Neural cell (in vitro differentiated cells): ENCODE data around the genes GPD1L, TRIM71 and CLASP2.

DNA sequence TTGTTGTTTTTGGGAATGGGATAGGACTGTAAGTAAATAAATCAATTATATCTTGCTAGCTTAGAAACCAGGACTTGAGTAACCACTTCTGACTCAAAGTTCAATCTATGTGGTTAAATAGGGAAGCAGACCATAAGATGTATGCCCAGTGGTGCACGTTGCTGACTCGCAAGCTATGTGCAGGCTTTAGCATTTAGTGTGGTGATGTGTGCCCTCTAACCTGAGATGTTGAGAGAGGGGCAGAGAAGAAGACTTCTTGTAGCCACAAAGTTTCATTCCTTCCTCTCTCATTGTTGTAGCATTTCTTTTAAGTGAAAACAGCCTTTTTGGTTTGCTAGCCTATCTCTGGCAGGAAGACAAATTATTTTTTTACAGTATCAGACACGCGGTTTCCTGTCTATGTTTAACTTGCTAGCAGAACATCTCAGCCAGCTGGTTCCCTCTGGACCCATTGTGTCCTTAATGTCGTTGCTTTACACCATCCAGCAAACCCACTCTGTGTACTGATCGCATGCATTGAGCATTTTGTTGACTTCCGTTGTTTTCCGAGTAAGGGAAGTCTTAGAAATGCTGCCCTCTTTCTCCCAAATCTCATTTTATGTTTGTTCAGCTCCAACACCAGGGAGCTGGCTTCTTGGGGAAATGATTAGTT lies 52.1 kb downstream of the TGFBR2 start:
- RAMPAGE, long total RNA, result no peak

DNA sequence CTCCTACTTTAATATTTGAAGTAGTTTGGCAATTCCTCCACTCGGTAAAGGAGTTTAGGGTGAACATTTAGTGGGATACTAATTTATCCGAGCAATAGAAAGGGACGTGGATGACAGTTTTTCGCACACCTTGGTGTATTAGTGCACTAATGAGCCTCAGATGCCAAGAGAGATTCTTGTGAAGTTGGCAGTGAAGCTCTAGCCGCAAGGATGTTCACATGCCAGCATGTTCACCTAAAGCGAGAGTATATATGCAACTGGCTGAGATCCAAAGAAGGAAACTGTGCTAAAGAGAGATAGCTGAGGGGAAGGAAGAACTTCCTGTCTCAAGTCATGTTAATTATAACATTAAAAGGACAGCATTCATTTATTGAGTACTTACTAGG lies 58.5 kb downstream of the TGFBR2 start:
- RAMPAGE, long total RNA, result no peak

GRCh38 chr3:30681367-30682485 lies 75.3 kb downstream of the TGFBR2 start:
- RAMPAGE, long total RNA, result no peak

DNA sequence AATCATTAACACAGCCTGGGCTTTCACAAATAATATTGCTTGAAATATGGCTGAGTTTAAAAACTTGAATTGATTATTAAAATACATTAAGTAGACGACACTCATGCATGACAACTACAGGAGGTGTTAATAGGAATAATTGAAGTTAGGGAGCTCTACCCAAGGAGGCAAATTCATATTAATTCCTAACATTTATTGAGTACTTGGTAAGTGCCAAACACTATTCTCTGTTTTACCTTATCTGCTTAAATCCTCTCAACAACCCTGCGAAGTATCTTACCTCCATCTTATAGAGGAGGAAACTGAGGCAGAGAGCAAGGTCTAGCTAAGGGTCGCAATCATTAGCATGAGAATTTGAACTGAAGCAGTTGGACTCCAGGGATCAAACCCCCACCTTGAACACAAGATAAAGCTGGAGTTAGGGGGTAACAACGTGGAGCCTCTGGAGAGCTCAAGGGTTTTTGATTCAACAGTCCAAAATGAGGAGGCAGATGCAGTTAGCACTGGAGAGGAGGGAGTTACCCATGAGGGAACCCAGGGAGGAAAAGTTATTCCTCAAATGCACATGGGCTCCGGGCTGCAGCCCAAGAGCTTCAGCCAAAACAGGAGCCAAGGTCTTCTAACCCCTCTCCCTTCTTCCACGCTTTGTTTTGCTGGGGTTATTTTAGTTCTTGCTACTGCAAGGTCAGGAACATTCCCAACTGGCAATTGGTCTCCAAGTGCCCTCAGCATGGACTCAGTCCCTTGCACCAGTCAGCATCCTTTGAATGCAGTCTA lies 89.8 kb downstream of the TGFBR2 start:
- RAMPAGE, long total RNA, result no peak

DNA sequence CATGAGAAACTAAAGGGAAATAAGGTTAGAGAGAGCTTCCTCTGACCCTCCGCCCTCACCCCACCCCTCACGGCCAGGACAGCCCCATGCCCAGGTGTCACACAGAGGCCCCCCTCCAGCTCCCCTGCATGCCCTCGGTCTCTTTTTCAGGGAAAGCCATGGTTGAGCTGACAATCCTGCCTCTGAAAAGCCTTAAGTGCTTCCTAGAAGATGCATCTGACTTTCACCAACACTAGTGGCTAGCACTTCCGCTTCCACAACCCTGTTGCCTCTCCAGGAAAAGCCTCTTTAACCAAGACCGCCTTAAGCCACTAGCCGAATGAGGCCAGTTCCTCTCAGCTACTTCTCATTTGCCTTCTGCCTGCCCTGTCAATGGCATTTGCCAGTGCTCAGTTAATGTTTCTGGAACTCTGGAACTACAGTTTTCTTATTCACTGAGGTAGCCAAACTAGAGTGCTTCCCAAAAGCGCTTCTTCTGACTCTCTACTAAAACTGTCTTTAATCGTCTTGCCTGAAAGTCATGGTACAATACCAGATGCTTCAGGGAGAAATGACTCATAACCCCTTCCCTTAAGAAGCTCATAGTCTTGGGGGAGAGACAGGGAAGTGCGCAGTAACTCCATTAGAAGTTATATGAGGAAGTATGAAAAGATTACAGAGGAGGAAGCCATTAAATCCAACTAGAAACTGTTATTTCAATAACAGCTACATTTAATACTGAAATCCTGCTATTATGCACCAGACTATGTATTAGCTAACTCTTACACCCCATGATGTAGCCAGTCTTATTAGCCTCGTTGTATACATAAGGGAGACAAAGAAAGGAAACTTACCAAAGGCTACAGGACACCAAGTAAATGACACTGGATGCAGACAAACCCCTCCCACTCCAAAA lies 300.1 kb upstream of the STT3B start:
- RAMPAGE, long total RNA, result no peak

- RAMPAGE, long total RNA, result no peak
These were observed 1.2 kb downstream of the STT3B start for GRCh38 chr3:31533931-31534416.

GRCh38 chr3:31542208-31542722 lies 9.5 kb downstream of the STT3B start:
- RAMPAGE, long total RNA, result no peak

- RAMPAGE, long total RNA, result no peak
These were observed 172.2 kb downstream of the STT3B start for GRCh38 chr3:31704864-31705296.

DNA sequence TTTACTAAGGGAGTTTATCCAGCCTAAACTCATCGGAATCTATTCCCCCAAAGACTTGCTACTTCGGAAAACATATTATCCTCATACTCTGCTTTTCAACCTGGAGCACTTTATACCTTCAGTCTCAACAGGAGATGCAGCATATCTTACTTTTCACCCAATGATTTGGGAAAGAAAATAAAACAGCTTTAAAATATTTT lies 124.6 kb downstream of the OSBPL10 start:
- RAMPAGE, long total RNA, result no peak

GRCh38 chr3:32106031-32106790 lies at the start of gene GPD1L:
GPD1L (plus strand) TSS chr3:32106620.
- RAMPAGE, long total RNA, result no peak

- RAMPAGE, long total RNA, result no peak
These were observed 3.0 kb downstream of the GPD1L start for GRCh38 chr3:32109348-32109866.

- RAMPAGE, long total RNA, result no peak
These were observed 6.8 kb downstream of the CMTM7 start for GRCh38 chr3:32398372-32398950.

- RAMPAGE, long total RNA, result no peak
These were observed 15.0 kb downstream of the CMTM7 start for GRCh38 chr3:32406302-32407355.

- RAMPAGE, long total RNA, result no peak
These were observed 22.9 kb downstream of the CMTM7 start for GRCh38 chr3:32414534-32414990.

DNA sequence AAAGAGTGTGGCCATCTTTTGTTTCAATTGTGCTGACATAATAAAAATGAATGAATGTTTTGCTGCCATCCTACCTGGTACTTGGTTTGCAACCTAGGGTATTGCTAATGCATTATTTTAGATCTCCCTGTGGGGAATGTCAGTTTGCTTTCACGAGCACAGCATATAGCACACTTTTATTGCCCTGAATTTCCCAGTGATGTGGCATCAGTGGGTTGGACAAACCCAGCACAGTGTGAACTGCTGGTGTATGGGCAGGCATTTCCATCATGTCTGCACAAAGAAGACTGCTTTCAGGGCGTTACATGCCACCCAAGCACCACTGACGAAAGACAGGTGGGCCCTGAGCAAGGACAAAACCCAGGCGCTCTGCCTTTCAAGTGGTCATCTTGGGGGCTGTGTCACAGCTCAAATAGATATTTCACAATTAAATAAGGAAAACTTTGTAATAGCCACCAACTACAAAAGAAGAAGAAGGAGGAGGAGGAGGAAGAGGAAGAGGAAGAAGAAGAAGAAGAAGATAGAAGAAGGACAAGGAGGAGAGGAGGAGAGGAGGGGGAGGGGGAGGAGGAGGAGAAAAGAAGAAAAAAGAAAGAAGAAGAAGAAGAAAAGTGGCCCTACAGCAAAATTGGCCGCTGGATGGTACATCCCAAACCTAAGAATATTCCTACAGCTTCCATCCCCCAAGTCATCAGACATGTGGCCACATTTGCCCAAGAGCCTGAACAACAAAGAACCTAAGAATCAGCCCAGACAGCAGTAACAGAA lies 31.9 kb downstream of the CMTM6 start:
- RAMPAGE, long total RNA, result no peak

DNA sequence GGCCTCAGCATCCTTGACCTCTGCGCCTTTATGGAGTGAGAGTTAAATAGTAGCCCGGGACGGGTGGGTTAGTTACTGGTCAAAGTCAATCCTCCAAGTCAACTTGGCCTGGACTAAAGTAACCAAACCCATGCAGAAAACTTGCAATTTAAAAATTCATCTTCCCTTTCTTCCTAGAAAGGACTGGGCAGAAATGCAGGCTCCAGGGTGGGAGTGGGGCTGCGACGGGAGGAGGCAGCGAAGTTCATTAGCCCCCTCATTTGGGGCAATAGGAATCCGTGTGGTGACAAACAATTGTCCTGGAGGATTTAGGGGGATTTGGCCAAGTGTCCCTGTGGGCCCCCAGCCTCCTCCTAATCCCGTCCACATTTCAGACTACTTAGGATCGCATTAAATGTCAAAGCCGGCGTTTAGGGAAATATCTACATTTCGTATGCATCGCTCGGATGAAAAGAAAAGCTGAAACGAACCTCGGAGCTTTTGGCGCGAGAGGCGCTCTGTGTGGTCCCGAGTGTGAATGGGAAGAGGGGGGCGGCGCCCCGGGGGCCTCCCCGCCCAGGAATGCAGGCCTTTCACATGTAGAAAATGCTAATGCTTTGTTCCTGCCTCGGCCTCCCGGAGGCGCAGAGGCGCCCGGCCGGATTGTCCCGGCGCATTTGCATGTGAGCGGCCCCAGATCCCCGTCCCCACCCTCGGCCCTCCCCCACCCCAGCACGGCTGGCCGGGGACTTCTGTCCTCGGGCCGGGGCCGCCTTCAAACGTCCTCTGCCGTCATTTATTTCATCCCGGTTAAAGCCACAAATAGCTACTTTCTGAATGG lies 37.2 kb upstream of the TRIM71 start:
- RAMPAGE, long total RNA, result no peak

- RAMPAGE, long total RNA, result no peak
These were observed at the start of gene TRIM71 for GRCh38 chr3:32817604-32818556. TRIM71 (plus strand) TSS chr3:32817997.

DNA sequence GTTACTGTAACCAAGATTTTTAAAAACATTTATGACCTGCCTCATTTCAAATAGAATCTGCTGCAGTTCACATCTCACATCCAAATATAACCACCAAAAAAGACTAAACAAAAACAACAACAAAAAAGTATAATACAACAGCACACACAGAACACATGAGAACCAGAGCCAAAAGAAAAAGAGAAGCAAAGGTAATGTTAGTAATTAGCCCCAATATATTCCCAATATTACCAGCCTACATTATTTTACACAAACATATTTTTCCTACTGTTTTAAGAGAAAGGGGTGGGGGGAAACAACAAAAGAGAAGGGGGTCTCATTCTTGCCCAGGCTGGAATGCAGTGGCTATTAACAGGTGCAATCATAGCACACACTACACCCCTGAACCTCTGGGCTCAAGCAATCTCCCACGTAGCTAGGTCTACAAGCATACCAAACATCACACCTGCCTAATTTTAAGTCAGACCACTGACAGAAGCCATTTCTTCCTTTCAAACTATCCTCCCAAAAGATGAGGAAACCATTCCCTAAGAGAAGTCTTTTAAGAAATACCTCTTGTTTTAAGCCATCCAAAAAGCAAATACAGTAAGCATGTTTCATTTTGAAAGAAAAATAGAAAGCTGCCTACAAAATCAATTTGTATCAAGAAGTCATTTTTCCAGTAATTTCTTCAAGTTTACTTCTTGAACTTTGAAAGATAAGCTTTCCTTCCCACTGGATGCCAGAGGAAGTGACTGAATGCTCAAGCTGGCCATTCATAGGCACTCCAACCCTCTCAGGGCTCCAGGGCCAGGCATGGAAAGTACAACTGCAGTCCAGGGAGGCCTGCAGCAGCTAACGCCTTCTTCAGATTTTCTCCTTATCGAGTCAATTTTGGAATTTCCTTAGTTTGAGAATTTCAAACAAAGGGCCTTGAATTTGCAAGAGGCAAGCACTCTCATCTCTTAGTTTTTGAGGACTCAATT lies 3.0 kb downstream of the UBP1 start:
- RAMPAGE, long total RNA, result no peak

DNA sequence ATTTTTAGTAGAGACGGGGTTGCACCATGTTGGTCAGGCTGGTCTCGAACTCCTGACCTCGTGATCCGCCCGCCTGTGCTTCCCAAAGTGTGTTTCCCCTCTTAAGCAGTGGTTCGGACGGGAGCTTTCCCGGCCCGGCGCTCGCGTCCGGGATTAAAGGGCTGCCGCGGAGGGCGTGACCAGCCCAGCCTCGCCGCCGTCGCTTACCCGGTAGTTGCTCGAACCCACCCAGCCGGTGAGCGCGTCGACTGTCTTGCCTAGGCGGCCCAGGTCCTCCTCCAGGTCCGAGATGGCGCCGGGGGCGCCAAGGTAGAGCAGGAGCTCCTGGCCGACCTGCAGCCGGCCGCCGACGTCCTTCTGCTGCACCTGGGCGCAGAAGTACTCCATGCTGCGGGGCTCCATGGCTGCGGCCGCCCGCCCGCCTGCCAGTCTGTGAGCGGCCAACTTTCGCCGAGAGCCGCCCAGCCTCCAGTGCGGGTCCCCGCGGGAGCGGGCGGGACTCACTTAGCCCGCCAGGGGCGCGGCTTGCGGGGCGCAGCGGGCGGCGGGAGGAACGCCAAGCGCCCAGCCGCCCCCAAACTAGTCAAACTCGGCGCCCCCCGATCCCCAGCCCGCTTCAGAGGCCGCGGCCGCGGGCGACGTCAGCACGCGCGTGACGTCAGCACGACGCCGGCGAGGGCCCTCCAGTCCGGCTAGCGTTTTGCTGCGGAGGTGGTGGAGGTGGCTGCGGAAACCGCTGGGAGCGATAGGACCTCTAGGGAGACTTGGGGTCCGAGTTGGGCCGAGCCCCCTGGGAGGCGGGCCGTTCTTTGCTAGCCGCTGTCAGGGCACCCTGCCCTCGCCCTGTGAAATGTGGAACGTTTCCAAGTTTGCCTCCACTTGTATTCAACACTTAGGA lies at the start of gene CLASP2:
CLASP2 (minus strand) TSS at position 654 of the 898 bp plus-strand sequence.
- RAMPAGE, long total RNA, result no peak

DNA sequence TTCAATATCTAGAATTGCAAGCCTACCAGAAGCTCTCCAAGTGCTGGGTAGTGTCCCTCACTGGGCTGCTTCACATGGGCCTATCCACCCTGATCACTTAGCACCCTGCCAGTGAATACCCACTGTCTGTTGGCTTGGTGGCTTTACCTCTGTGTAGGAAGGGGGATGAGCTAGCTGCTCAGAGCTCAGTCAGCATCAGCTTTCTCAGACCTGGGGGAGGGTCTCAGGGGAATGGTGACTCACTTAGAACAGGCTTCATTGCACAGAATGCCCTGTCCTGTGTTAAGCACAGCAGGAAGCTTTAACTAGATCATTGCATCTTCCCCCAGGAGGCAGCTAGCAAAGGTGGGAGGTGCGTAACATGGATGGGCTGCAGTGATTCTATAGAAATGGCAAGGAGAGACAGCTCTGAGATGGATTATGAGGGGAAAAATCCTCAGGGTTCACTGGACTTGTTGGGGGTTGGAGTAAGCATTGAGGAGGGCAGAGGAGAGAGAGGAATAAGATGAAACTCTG lies 209.8 kb downstream of the PDCD6IP start:
- RAMPAGE, long total RNA, result no peak